AG09319 (cell line): ENCODE data around the genes TMEM184B, KDELR3 and APOBEC3A.

DNA sequence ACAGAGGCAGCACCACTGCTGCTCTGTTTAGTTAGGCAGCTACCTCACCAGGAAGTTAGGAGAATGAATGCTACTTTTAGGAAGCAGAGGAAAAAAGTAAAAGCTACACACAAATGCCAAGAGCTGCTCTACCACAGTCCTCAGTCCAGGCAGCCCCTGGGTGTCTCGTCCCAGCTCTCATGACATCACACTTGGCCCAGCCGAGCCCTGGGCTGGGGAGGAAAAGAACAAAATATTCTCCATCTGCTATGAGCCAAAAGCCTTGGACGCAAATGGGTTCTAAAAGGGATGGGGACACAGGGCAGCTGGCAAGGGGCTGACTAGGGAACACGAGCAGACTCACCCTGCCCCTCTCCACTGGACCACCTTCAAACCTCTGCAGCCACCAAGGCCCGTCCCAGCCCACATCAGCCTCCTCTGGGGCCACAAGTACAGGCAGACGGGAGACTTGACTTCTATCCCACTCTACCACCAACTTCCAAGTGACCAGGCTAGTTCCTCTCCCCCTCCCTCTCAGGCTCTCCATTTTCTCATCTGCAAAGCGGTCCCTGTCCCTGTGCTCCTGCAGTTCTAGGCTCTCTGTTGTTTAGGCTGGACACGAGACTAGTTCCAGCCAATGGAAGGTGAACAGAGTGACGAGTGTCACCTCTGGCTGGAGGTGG is 26.0 kb downstream of the TMEM184B start:
- RRBS, result no CpG with 5 or more reads among the region's 9 CpGs

DNA sequence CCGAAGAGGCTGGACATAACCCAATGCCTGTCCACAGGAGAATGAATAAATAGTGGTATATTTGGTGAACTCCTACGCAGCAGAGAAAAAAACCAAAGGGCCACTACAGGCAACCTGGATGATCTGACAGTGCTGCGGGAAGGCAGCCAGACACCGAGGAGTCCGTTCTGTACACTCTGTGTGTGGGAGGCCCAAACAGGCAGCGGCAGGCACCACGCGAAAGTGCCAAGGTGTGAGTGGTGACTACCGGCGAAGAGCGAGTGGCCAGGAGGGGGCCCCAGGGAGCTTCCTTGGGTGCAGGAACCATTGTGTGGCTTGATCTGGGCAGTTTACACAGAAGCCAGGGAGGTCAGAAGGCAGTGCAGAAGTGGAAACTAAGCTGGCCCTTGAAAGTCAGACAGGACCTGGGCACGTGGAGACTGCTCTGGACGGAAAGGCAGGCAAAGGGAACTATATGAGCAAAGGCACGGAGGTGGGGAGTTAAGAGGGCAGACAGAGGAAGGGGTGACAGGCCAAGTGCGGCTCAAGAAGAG is 10.7 kb downstream of the TMEM184B start:
- RRBS, result no CpG with 5 or more reads among the region's 15 CpGs

DNA sequence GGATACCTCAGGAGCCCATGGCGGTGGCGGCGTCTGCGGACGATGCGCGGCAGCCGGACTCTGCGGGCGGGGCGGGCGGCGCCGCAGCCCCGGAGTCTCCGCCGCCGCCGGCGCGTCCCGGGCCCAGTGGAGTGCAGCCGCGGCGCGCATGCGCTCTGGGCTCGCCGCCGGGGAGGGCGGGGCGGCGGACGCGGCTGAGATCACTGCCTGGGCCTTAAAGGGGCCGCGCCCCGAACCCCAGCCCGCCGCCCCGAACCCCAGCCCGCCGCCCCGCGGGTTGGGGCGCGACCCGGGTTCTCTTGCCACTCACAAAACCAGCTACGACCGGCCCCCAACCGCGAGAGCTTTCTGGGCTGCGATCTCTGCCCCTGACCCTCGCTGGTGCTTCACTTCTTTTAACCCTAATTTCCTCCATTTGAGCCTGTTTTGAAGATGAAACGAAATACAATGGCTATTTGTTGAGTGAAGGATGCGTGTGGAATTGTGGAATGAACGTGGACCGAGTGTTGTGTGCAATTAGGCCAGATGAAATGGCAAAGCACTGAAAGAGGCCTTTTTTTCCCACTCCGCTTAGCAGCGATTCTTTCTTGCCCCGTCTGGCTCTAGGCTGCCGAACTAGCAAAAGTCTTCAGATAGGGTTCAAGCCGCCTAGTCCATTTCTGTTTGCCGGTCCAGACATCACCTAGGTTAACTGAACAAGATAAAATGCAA is at the start of gene TMEM184B:
Gene TMEM184B, minus strand, starts transcription at position 133 of the 711 bp plus-strand sequence.
- RRBS, result under 1% methylated on average over 24 of the region's 64 CpGs

DNA sequence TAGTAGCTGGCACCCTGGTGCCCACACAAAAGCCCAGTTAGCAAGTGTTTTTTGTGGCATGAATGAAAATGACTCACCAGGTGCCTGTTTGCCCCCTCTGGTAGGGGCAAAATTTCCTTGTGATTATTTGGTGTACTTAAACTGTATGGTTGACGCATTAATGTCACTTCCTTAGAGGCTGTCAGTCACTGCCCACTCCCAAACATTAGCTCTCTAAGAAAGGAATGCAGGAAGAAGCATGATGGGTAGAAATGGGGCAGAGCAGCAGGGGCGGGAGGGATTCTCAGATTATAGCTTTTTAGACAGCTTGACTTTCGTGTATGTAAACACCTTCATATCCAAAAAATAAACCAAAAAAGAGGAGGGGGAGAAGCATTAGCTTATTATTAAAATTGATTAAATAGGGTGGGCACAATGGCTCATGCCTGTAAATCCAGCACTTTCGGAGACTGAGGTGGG is 15.9 kb upstream of the TMEM184B start:
- RRBS, result no CpG with 5 or more reads among the region's 4 CpGs

- RRBS, result 31% methylated on average over 2 of the region's 29 CpGs
Measured at GRCh38 chr22:38290894-38291995, 18.4 kb upstream of the TMEM184B start.

DNA sequence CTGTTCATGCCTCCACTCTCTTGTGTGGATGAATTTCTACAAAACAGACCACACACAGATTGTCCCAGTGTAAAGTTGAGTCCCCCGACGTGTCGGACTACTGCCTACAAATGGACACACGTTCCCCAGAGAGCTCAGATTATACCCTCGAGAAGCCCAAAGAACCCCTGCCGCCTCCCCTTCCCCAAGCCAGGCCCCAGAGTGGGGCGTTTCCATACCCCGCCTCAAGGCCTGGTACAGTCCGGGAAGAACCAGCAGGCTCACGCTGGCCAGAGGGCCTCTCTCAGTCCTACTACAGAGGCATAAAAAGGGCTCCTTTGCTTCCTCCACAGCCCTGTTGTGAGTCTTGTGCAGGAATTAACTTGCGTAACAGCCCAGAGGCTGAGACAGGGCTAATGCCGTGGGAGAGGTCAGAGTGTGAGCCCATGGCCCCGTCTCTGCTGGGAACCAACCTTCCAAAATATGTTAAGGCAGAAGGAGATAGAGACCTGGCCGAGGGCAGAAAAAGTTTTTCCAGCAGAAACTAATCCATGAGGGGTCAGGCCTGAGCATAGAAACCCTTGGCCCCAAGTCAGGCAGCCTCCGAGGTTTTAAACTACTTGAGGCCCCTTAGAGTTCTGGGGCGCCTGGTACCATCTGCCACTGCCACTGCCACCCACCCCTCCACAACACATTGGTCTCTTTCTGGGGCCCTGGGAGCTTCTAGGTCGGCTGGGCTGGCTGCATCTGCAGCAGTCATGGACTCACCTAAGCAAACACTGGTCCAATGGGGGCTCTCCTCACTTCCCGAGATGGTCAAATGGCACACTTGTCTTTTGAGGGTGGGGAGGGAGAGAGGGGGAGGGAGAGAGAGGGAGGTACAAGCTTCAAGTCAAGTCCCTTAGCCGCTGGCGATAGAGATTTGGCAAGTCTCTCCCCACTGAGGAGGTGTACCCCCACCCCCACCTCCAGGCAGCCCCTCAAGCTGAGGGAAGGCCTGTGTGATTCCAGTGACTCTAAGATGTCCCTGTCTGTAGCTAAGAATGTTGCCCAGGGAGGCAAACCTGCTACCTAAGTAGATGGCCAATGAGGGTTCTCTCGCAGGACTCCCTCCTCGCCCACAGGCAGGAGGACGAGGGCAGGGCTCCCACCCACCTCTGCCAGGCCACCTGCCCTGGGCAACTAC is 20.1 kb upstream of the TMEM184B start:
- RRBS, result no CpG with 5 or more reads among the region's 23 CpGs

- RRBS, result no CpG with 5 or more reads among the region's 19 CpGs
Measured at GRCh38 chr22:38314734-38315654, 2.2 kb downstream of the CSNK1E start.

DNA sequence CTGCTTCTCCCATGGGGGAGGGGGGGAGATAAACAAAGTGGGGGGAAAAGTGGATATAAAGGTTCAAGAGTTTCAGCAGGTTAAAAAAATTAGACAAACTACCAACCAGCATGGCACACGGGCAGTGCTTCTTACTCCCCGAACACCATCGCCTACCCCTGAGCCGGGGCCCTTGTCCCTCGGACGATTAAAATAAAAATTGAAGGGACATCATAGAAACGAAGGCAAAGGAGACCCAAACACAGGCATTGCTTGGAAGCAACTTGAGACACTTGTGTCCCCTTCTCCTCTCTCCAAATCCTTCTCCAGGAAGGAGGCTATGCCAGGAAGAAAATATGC is 1.2 kb downstream of the CSNK1E start:
- RRBS, result no CpG with 5 or more reads among the region's 7 CpGs

DNA sequence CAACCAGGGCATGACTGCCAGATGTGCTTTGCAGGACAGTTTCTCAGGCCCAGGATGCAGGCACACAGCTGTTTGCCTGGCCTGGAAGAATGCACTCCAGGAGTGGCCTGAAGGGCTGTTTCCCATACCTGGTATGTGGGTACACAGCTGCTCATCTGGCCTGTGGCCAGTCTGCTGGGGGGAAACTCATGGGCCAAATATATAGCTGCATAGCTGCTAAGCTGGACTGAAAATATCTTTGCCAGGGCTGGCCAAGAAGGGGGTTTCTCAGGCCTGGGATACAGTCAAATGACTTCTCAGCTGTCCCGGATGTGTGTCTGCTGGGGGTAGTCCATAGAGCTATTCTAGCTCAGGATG is 56.7 kb upstream of the CSNK1E start:
- RRBS, result no CpG with 5 or more reads among the region's 1 CpG

DNA sequence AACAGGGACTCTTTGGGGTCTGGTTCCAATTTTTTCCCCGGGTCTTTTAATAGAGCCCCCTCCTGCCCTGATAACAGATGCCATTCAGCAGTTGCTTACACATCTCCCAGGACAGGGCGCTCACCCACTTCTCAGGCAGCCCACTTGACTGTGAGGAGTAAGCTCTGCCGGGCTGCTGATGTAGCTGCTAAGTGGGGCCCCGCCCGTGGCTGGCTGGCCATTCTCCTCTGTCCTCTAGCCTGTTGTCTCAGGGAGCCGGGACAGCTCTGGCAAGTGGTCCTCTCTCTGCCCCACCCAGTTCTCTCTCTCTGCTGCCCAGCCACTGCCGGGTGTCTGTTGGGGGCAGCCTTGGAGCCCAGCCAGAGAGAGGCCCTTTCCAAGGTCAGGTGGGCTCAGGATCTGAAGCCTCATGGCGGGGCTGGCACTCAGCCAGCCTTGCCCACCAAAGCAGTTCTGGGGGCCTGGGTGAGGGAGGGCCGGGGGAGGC is 9.0 kb downstream of the KCNJ4 start:
- RRBS, result 21% methylated on average over 4 of the region's 9 CpGs

DNA sequence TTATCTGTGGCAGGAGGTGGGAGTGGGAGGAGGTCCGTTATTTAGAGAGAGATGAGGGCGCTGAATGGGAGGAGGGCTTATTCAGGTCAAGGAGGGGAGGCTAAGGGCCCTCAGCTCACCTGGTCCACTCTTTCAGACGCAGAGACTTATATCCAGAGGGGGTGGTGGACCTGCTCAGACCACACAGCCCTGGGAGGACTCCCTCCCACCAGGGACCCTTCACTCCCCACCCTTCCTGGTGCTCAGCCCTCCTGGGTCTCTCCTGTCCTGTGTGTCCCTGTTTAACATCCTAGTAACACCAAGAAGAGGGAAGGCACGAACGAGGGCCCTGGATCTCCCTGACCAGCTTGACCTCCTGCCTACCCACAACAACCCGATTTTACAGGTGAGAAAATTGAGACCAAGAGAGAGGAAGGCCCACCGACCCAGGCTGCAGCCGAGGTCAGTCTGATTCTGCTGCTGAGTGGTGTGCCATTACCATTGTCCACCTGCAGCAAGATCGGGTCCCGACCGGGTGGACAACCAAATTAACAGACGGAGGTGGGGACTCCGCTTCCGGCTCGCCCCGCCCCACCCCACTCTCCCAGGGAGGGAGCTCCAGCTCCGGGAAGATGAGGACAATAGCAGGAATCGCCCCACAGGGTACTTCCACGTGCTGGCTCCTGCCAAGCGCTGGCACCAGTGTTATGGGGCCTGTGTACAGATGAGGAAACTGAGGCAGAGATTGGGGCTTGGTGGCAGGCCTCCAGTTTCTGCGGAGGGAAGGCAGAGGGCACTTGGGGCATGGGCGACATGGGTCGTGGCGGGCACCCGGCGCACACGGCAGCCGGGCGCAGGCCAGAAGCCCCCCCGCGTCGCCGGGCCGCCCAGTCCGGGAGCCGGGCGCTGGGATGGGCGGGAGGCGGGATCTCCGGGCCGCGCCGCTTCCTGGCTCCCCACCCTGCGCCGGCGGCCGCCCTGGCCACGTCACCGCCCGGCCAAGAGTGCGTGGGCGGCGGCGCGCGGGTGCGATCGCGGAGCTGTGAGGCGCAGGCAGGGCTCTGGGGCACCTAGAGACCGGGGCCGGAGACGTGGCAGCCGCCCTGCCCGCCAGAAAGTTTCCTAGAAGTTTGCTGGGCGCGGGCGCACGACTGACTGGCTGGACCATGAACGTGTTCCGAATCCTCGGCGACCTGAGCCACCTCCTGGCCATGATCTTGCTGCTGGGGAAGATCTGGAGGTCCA is at the start of gene KDELR3:
Gene KDELR3, plus strand, starts transcription at position 1,008 of the 1,224 bp plus-strand sequence.
- RRBS, result 5% methylated on average over 21 of the region's 73 CpGs

DNA sequence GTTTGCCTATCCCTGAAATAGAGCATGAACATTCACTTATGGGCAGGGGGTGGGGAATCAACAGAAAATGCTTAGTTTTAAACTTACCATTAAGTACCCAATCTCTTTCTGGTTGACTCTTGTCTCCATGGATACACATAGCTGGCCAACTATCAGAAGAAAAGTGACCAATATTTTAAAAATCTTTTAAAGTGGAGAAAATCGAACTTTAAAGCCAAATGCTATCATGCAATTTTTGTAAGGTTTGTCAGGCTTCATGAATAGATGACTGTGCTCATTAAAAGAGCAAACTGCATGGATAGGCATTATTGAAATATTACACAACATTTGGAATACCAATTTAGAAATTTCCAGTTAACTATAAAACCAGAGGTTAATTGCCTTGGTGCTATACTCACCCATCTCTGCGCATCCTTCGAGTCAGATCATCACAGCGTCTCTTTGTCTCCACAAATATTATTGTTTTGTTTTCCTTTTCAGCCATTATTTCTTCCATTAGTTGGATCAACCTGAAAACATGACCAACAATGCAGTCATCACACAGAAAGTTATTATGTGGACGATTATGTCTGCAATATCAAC is 12.4 kb downstream of the DDX17 start:
- RRBS, result no CpG with 5 or more reads among the region's 5 CpGs

- RRBS, result no CpG with 5 or more reads among the region's 9 CpGs
Measured at GRCh38 chr22:38569305-38569596, 732 bp downstream of the DMC1 start.

DNA sequence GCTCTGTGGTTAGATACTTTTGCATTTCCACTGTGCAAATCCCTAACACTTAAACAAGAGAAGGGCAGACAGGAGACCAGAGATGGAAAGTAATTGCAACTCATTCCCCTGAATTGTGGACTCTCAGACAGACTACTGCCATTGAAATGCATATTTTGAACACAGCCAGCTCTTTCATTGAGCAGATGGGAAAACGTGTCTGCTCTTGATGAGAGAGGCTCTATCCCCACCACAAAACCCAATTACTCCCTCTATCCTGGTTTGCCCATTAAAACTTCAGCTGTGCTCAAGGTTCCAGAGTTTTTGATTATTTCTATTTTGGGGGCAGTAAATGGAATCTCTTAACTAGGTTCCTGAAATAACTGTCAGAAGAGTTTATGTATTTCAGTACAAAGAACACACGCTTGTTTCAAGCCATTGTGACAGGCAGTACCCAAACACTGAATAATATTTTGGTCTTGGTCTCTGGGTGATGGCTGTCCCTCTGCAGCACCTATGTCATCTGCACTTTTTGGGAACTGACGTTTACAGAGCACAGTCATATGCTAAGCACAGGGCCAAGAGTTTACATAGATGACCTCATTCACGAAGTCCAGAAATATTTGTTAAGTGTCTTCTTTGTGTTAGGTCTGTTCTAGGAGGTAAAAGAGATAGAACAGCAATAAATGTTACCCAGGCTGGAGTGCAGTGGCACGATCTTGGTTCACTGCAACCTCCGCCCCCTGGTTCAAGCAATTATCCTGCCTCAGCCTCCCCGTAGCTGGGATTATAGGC is 41.6 kb downstream of the FAM227A start:
- RRBS, result no CpG with 5 or more reads among the region's 7 CpGs

GRCh38 chr22:38684540-38685603 is 3.1 kb downstream of the TOMM22 start:
- RRBS, result no CpG with 5 or more reads among the region's 12 CpGs

- RRBS, result no CpG with 5 or more reads among the region's 5 CpGs
Measured at GRCh38 chr22:38707157-38707800, 1.5 kb downstream of the GTPBP1 start.

- RRBS, result no CpG with 5 or more reads among the region's 17 CpGs
Measured at GRCh38 chr22:38741287-38741885, 14.4 kb downstream of the SUN2 start.

GRCh38 chr22:38752489-38753158 is 3.2 kb downstream of the SUN2 start:
- RRBS, result 95% methylated on average over 5 of the region's 26 CpGs

DNA sequence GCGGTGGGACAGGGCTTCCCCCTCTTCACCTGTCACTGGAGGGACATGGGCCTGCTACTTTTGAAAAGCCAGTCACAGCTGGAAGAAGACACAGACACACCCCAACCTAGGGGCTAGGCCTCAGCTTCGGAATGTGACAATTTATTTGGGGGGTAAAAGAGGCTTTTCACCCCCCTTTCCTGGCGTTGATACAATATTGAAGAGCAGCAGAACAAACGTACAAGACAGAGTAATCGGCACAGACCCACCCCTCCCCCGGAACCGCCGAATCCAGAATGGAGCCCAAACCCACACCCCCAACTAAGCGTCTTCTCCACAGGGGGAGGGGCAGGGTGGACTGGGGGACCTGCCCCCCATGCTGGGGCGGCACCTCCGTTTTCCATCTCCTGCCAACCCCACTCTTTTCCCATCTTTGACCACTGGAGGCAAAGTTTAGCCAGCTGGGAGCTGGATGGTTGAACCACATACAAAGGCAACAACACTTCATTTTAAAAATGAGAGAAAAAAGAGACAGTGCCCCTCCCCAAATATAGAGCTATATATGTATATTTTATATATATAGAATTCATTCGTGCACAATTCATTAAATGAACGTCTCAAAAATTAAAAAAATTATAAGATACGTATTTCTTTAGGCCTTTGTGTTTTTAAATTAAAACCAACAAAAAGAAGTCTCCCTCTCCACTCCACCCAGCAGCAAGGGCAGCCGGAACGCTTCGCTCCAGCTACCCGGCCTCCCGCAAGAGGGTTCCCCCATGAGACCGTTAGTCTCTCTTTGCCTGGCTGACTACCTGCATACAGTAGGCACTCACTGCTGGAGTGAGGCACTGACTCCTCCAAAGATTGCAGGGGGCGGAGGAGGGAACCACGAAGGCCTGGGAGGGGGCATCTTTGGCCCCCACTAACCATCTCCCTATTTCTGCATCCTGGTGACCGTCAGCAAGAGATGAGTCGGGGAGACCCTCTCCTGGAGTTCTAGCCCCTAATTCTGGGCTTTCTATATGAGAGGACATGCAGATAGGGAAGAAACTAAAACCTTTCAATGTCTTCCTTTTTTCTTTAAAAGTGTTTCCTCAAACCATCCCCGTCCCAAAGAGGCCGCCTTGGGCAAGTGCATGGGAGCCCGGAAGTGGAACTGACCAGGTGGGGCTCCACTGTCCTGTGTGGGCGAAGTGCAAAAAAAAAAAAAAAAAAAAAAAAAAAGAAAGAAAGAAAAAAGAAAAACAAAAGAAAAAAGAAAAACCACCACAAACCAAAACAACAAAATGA is 10.2 kb downstream of the CBX6 start:
- RRBS, result no CpG with 5 or more reads among the region's 28 CpGs

DNA sequence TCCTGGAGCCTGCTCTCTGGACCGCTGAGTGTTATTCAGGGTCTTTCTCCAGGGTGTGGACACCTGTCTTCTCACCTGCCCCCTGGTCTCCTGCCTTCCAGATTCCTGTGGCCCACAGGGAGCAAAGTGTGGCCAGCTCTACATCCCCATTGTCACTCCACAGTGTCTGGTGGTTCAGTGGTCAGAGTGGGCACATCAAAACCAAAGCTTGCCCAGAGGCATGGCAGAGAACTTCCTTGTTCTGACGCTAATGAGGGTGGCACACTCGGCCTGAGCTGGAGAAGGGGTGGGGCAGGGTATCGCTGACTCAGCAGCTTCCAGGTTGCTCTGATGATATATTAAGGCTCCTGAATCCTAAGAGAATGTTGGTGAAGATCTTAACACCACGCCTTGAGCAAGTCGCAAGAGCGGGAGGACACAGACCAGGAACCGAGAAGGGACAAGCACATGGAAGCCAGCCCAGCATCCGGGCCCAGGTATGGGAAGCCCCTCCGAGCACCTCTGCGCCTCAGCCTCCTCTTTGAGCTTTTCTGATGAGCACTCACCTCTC is at the start of gene APOBEC3A:
Gene APOBEC3A, plus strand, starts transcription at position 365 of the 550 bp plus-strand sequence.
- RRBS, result no CpG with 5 or more reads among the region's 11 CpGs